Omental fat pad (tissue), 4 donors: ENCODE measurements around a stretch of chr17.

- PRO-cap = no peak
- RAMPAGE, long total RNA, 4 experiments = no peak in any of the 4 experiments
These were observed 22.0 kb downstream of the LRRC37A3 start for GRCh38 chr17:64897237-64897683.

DNA sequence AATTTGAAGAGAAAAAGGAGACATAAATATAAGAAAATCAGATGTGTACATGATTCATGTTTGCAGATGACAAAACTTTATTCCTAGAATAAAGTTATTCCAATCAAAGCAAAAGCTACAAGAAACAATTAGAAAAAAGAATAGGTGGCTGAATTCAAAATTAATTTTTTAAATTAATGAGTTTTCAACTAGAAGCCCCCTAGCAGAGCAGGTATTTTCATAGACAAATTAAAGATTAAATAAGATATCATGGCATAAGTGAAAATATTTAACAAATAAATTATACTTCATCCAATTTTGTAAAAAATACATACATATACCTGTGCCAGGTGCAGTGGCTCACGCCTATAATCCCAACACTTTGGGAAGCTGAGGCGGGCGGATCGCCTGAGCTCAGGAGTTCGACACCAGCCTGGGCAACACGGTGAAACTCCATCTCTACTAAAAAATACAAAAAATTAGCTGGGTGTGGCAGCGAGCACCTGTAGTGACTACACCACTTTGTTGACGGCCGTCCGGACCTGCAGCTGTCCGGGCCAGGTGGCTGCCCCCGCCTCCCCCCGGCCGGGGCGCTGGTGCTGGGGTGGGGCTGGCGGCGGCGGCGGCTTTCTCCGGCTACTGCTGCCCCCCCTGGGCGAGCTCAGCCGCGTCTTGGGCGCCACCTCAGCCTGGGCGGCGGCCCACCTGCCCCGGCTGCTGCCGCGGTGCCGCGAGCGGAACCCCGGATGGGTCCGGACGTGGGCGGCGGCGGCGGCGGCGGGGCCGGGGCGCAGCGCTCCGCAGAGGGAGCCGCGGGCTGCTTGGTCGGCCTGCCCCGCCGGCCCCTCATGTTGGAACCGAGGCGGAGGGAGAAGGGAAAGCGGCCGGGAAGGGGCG lies 610 bp downstream of the LRRC37A3 start:
- PRO-cap = no peak
- RAMPAGE, long total RNA, 4 experiments = no peak in any of the 4 experiments

GRCh38 chr17:64965076-64965704 lies 45.9 kb upstream of the LRRC37A3 start:
- PRO-cap = no peak
- RAMPAGE, long total RNA, 4 experiments = no peak in any of the 4 experiments

DNA sequence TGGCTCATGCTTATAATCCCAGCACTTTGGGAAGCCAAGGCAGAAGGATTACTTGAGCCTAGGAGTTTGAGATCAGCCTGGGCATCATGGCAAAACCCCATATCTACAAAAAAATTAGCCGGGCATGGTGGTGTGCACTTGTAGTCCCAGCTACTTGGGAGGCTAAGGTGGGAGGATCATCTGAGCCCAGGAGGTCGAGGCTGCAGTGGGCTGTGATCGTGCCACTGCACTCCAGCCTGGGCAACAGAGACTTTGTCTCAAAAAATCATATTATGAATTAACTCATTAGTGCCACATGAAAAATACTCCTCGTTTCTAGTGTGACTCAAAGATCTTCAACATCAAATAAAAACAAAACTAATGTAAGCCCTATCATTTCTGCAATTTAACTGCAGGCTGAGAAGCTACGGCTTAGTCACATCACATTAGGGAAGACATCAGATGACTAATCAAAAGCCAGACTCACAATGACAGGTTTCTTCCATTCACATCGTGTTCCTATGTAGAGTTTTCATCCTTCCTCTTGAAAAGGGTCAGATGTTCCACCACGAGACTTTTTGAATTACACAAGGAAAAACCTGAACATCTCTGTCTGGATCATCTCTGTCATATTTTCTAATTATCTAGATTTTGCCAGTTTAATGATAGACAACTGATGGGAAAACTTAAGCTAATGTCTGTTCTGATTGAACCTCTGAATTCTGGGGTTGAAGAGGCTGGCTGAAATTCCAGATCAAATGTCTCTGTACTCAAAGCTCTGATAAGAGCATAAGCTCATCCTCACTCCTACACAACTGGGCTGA lies 55.0 kb upstream of the LRRC37A3 start:
- PRO-cap = no peak
- RAMPAGE, long total RNA, 4 experiments = no peak in any of the 4 experiments

- PRO-cap = no peak
- RAMPAGE, long total RNA, 4 experiments = no peak in any of the 4 experiments
These were observed 65.6 kb downstream of the GNA13 start for GRCh38 chr17:64990810-64991388.

GRCh38 chr17:65018817-65019362 lies 37.6 kb downstream of the GNA13 start:
- PRO-cap = no peak
- RAMPAGE, long total RNA, 4 experiments = no peak in any of the 4 experiments

DNA sequence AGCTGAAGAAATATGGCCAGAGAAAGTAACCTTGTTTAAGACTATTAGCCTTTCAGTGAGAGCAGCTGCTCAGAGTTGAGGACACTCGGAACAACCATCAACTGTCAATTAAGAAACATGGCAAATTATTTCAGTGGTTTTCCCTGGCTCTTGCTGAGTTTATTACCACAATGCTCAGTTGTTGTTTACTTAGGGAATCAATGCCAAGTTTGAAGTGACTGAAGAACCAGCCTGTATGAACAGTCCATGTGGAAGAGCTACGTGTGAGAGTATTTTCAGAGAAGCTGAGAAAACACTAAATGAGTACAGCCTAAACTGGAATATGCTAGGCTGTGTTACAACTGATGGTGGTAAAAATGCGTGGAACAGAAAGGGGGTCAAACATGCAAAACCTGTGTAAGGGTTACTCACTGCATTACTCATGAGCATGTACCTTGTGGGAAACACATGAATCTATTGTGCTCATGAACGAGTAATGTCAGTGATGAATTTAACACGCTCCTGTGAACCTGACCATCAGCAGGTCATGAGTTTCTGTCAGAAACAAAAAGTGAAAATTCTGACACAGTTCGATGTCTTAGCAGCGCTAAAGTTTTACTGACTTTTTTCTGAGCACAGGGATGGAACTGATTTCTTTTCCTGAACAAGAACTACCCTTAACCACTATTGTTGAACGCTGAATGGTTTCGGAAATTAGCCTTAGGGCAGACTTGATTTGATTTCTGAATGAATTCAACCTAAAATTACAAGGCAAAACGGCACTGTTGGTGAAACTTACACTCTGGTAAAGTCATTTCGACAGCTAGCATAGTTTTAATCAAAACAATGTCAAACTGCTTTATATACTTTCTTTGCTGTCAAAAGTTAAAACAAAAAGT lies 33.5 kb downstream of the GNA13 start:
- PRO-cap = no peak
- RAMPAGE, long total RNA, 4 experiments = no peak in any of the 4 experiments

- PRO-cap = no peak
- RAMPAGE, long total RNA, 4 experiments = no peak in any of the 4 experiments
These were observed 20.9 kb downstream of the GNA13 start for GRCh38 chr17:65035666-65035981.

DNA sequence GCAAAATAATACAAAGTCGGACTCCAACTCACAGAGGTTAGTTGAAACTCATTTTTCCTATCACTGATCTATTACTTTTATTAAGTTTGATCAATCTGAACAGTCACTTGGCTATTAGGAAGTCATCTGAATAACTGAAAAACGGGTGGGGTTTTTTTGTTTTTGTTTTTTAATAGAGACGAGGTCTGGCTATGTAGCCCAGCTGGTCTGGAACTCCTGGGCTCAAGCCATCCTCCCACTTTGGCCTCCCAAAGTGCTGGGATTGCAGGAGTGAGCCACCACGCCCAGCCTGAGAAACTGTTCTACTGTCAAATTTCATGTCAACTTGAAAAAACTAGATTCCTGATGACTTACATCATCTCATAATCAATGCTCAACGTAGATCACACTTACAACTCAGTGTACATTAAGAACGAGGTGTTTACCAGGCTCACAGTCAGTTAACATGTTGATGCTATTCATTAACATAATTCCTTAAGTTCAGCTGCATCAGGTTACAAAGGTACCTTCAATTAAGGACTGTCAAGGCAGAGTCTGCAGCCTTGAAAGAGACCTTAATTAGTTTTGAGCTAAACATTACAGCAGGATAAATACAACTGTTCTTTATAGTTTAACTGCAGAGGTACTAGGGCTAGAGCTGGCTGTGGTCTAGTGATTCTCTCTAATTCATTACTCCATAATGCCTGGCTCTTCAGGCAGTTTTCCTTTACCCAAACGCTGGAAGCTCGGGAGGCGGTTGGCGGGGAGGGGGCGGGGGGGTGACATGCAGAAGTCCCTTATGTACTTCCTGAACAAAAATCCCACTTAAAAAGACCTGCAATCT lies 2.0 kb downstream of the GNA13 start:
- PRO-cap = no peak
- RAMPAGE, long total RNA, 4 experiments = no peak in any of the 4 experiments

DNA sequence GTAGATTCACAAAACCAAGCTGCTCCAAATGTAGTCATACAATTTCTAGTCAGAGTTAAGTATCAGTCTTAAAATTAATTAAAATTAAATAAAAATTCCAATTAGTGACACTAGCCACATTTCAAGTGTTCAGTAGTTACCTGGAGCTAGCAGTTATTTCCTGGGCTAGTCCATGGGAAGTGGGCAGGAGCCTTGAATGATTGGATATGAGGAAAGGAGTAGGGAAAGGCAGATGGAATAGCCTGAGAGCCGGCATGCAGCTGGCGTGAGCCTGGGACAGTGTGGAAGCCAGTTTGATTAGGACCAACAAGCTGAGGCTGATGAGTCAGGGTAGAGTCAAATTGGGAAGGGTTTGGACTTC lies 15.2 kb upstream of the GNA13 start:
- PRO-cap = no peak
- RAMPAGE, long total RNA, 4 experiments = no peak in any of the 4 experiments

GRCh38 chr17:65558748-65559737 lies 2.4 kb downstream of the AXIN2 start:
- PRO-cap = no peak
- RAMPAGE, long total RNA, 4 experiments = no peak in any of the 4 experiments

GRCh38 chr17:65564678-65565398 lies 3.4 kb upstream of the AXIN2 start:
- PRO-cap = no peak
- RAMPAGE, long total RNA, 4 experiments = no peak in any of the 4 experiments

- PRO-cap = no peak
- RAMPAGE, long total RNA, 4 experiments = no peak in any of the 4 experiments
These were observed 2.5 kb downstream of the PRKCA start for GRCh38 chr17:66304889-66305341.

- PRO-cap = no peak
- RAMPAGE, long total RNA, 4 experiments = no peak in any of the 4 experiments
These were observed 26.8 kb downstream of the PRKCA start for GRCh38 chr17:66329205-66329669.

DNA sequence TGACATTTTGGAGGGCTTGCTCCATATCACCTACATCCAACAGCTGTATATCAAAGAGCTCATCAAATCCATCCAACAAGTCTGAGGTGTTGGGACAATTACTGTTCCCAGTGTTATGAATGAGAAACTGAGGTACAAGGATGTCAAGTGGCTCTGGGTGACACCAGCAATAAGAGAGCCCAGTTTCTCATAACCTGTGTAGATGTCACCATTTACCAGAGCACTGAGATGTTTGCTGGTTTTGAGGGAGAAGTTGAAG lies 100.0 kb downstream of the PRKCA start:
- PRO-cap = no peak
- RAMPAGE, long total RNA, 4 experiments = no peak in any of the 4 experiments

GRCh38 chr17:66459633-66460563 lies 157.5 kb downstream of the PRKCA start:
- PRO-cap = no peak
- RAMPAGE, long total RNA, 4 experiments = no peak in any of the 4 experiments

DNA sequence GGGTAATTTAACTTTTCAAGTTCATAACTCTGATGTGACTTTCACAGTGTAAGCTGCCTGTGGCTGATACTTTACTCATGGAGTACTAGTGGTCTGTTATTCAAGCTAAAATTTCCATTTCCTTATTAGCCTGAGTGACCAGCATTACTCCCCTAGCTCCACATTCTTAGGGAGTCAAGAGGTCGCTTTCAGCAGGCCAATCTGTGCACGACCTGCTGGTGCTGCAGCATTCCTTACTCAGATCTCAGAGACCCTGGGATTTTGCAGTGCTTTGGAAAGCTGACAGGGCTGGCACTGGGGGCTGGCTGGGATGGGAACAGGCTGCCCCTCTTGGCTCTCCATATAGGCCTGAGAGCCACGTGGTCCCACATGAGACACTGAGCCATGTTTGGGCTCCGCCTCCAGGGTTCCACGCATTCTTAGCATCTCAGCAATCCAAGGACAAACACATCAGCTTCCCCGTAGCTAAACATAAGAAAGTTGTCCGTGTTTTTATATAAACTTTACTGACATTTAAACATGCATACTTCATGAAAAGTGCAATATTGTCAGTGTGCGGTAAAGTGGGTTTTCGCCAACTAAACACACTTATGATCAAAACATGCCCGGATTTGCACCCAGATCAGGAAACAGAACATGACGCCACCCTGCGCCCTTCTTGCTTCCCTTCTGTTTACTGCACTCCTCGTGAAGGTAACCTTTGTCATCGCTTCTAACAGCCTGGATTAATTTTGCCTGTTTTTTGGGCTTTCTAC lies 254.6 kb upstream of the CACNG5 start:
- PRO-cap = no peak
- RAMPAGE, long total RNA, 4 experiments = no peak in any of the 4 experiments

- PRO-cap = no peak
- RAMPAGE, long total RNA, 4 experiments = no peak in any of the 4 experiments
These were observed 59.7 kb upstream of the CACNG5 start for GRCh38 chr17:66775154-66775695.

- PRO-cap = no peak
- RAMPAGE, long total RNA, 4 experiments = no peak in any of the 4 experiments
These were observed 638 bp downstream of the CACNG1 start for GRCh38 chr17:67044923-67045461.

GRCh38 chr17:67171858-67172271 lies 73.1 kb downstream of the HELZ start:
- PRO-cap = no peak
- RAMPAGE, long total RNA, 4 experiments = no peak in any of the 4 experiments